ENCODE data around the gene RNF43.

DNA sequence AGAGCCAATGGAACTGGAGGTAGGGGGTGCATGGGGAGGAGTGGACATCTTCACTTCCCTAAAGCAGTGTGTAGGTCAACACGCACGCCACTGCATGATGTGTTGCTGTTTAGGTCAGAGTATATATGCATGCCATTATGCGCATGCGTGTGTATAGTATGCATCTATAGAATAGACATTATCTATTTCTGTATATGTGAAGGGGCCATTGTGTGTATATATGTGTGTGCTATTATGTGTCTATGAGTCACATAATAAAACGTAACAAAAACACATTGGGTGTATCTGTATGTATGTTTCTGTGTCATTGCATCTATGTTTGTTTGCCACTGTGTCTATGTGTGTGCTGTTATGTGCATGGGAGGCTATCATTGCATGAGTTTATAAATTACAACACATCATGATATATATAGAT, 1.1 kb upstream of the TSPOAP1 start:
- RAMPAGE, long total RNA = no peak
- RRBS = no CpG with 5 or more reads among the region's 5 CpGs
PRO-cap:
- standard = bidirectional peak, plus-strand start at position 90 of the sequence, minus-strand start outside the sequence
- CoPRO, capped RNA only, 2 experiments = peak in 2 of 2 experiments; most common plus-strand start position 90 of the sequence (in 2); most common minus-strand start position 372 of the sequence (in 1)
- CoPRO, capped and uncapped RNA, 2 experiments = peak in 1 of 2 experiments; most common plus-strand start position 90 of the sequence (in 1)
- CoPRO, uncapped RNA only, 2 experiments = peak in 2 of 2 experiments; most common plus-strand start position 66 of the sequence (in 1); most common minus-strand start position 194 of the sequence (in 1)
CAGE:
- cytosol, long polyA plus RNA = no peak
- long polyA plus RNA = no peak
- nucleolus, long total RNA = no peak
- nucleus, long polyA plus RNA = no peak

DNA sequence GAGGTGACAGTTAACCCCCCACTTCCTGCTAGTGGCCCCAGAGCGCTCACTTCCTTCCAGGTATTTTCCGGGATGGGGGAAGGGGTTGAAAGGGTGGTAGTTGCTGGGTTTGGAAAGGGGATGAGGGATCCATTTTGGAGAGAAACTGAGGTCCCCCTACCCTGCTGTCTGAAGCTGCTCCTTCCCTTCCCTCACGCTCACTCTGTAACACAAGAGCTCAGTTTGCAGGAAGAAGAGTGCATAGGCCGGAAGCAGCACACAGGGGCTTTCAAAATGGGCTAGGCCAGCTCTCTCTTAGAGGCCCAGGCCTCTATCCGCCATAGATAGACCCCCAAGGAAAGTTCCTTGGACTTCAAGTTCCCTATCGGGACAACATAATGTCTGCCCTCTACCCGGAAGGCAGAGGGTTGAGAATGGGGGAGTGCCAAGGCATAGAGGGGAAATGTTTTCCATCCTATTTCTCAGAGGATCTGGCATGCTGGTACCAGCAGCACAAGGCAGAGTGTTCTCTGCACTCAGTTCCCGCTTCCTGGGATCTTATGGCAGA, 10.9 kb upstream of the TSPOAP1 start:
- RAMPAGE, long total RNA = no peak
- RRBS = no CpG with 5 or more reads among the region's 8 CpGs
PRO-cap:
- standard = bidirectional peak, plus-strand start at position 220 of the sequence, minus-strand start at position 206 of the sequence
- CoPRO, capped RNA only, 2 experiments = no peak in any of the 2 experiments
- CoPRO, capped and uncapped RNA, 2 experiments = no peak in any of the 2 experiments
- CoPRO, uncapped RNA only, 2 experiments = peak in 1 of 2 experiments; most common minus-strand start position 413 of the sequence (in 1)
CAGE:
- cytosol, long polyA plus RNA = no peak
- long polyA plus RNA = no peak
- nucleolus, long total RNA = no peak
- nucleus, long polyA plus RNA = no peak

GRCh38 chr17:58343771-58344849, 7.9 kb downstream of the SUPT4H1 start:
- RAMPAGE, long total RNA = no peak
- RRBS = no CpG with 5 or more reads among the region's 9 CpGs
PRO-cap:
- standard = no peak
- CoPRO, capped RNA only, 2 experiments = no peak in any of the 2 experiments
- CoPRO, capped and uncapped RNA, 2 experiments = no peak in any of the 2 experiments
- CoPRO, uncapped RNA only, 2 experiments = peak in 2 of 2 experiments; most common plus-strand start chr17:58343940 (in 1); most common minus-strand start chr17:58344212 (in 1)
CAGE:
- cytosol, long polyA plus RNA = no peak
- long polyA plus RNA = no peak
- nucleolus, long total RNA = no peak
- nucleus, long polyA plus RNA = no peak

- RAMPAGE, long total RNA = no peak
- RRBS = no CpG with 5 or more reads among the region's 18 CpGs
PRO-cap:
- standard = bidirectional peak, plus-strand start at chr17:58353149, minus-strand start at chr17:58353070
- CoPRO, capped RNA only, 2 experiments = peak in 2 of 2 experiments; most common plus-strand start chr17:58353149 (in 2); most common minus-strand start chr17:58353093 (in 2)
- CoPRO, capped and uncapped RNA, 2 experiments = peak in 2 of 2 experiments; most common plus-strand start chr17:58353063 (in 1); most common minus-strand start chr17:58353093 (in 2)
- CoPRO, uncapped RNA only, 2 experiments = peak in 2 of 2 experiments; most common plus-strand start chr17:58353347 (in 1); most common minus-strand start chr17:58353070 (in 1)
CAGE:
- cytosol, long polyA plus RNA = no peak
- long polyA plus RNA = no peak
- nucleolus, long total RNA = no peak
- nucleus, long polyA plus RNA = no peak
These were observed 1.2 kb upstream of the SUPT4H1 start for GRCh38 chr17:58352867-58353978.

DNA sequence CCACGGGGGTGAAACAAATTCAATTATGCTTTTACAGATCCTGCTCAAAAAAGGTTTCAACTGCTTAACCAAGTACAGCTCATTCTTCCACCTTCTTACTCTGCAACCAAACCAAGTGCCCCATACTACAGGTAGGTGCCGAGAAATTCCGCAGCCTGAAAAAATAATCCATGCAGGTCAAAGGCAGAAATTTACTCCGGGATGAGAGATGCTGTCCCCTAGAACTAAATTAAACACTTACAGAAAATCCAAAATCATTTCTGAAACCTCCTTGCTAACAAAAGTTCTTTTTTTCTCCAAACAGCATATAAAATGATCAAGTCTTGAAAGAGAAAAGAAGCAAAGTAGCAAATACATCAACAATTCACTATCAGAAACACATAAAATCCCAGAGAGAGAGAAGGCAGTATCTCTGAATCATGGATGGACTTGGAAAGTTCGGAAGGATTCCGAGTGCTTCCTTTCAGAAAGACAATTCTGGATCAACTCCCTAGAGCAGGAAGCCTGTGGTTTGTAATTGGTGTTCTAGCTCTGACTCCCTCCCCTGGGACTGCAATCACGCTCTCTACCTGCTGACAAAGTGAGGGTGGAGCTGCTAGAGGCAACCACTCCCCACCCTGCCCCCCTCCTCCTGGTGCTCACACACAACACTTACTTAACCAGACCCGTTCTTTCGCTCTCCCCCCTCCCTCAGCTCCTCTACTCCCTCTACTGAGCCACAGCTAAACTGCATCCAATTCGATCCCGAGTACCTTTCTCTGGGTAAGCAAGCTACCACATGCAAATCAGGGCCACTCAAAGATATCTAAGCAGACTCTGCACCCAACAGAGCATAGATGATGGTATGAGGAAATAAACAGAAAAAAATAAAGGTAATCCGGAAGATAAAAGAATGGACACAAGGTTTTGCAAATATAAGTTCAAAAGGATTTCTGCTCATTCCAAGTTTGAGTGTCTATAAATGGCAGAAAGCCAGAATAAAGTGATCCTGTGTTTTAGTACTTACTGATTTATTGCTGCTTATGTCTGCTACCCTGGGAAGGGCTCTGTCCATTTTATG, at the start of gene RNF43:
Gene RNF43 (minus strand): TSS at position 491 of the 1,060 bp plus-strand sequence.
- RAMPAGE, long total RNA = no peak
- RRBS = no CpG with 5 or more reads among the region's 12 CpGs
PRO-cap:
- standard = unidirectional peak, minus-strand start at position 489 of the sequence; unidirectional peak, minus-strand start at position 552 of the sequence
- CoPRO, capped RNA only, 2 experiments = peak in 2 of 2 experiments; most common plus-strand start position 686 of the sequence (in 1); most common minus-strand start position 488 of the sequence (in 2)
- CoPRO, capped and uncapped RNA, 2 experiments = peak in 2 of 2 experiments; most common minus-strand start position 488 of the sequence (in 2)
- CoPRO, uncapped RNA only, 2 experiments = no peak in any of the 2 experiments
CAGE:
- cytosol, long polyA plus RNA = no peak
- long polyA plus RNA = start-site peak on the minus strand centred at position 524 of the sequence, 119 bp wide, 20 and 31 reads in 2 replicates
- nucleolus, long total RNA = no peak
- nucleus, long polyA plus RNA = start-site peak on the minus strand centred at position 499 of the sequence, 137 bp wide, 26 and 32 reads in 2 replicates

DNA sequence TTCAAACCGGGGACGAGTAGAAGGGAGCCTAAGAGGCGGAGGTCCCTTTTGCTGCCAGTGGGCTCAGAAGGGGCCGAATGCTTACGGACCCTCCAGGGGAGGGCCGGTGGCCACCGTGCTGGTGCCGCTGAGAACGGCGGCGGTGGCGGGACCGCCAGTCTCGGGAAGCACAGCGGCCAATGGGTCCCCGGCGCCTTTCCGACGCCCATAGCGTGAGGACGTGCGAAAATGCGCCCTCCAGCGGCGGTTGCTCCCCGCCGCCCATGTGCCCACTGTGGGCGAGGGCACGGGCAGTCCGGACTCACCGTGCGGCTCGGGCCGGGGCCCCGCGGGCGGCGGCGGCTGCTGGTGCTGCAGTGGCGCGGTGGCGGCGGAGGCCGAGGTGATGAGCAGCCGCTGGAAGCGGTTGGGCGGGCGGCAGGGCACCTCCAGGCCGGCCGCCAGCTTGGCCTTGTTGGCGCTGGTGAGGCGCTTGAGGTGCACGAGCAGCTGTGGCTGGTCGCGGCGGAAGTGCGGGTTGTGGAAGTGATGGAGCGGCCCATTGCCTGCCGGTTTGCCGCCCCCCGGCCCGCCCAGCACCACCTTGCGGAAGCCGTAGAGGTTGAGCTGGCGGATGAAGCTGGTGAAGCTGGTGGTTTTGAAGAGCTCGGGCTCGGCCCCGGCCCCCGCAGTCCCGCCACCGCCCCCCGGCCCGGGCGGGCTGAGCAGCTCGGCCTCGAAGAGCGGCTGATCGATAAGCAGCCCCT, 615 bp downstream of the HSF5 start:
- RAMPAGE, long total RNA = no peak
- RRBS = 96% methylated on average over 20 of the region's 78 CpGs
PRO-cap:
- standard = no peak
- CoPRO, capped RNA only, 2 experiments = no peak in any of the 2 experiments
- CoPRO, capped and uncapped RNA, 2 experiments = no peak in any of the 2 experiments
- CoPRO, uncapped RNA only, 2 experiments = no peak in any of the 2 experiments
CAGE:
- cytosol, long polyA plus RNA = no peak
- long polyA plus RNA = no peak
- nucleolus, long total RNA = no peak
- nucleus, long polyA plus RNA = no peak

DNA sequence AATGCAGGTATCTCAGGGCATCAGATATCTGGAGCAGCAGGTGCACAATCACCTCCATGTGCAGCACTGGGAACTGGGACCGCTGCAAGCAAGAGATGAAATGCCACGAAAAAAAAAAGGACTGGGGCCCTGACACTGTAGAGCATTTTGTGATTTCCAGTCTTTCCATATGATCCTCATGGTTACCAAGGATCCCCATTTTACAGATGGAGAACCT, 67.0 kb upstream of the SEPTIN4 start:
- RAMPAGE, long total RNA = no peak
- RRBS = no CpG with 5 or more reads among the region's 2 CpGs
PRO-cap:
- standard = no peak
- CoPRO, capped RNA only, 2 experiments = no peak in any of the 2 experiments
- CoPRO, capped and uncapped RNA, 2 experiments = no peak in any of the 2 experiments
- CoPRO, uncapped RNA only, 2 experiments = no peak in any of the 2 experiments
CAGE:
- cytosol, long polyA plus RNA = no peak
- long polyA plus RNA = no peak
- nucleolus, long total RNA = no peak
- nucleus, long polyA plus RNA = no peak

GRCh38 chr17:58632400-58633135, 59.3 kb downstream of the IGBP1C start:
- RAMPAGE, long total RNA = no peak
- RRBS = no CpG with 5 or more reads among the region's 19 CpGs
PRO-cap:
- standard = no peak
- CoPRO, capped RNA only, 2 experiments = no peak in any of the 2 experiments
- CoPRO, capped and uncapped RNA, 2 experiments = no peak in any of the 2 experiments
- CoPRO, uncapped RNA only, 2 experiments = no peak in any of the 2 experiments
CAGE:
- cytosol, long polyA plus RNA = no peak
- long polyA plus RNA = no peak
- nucleolus, long total RNA = no peak
- nucleus, long polyA plus RNA = no peak

DNA sequence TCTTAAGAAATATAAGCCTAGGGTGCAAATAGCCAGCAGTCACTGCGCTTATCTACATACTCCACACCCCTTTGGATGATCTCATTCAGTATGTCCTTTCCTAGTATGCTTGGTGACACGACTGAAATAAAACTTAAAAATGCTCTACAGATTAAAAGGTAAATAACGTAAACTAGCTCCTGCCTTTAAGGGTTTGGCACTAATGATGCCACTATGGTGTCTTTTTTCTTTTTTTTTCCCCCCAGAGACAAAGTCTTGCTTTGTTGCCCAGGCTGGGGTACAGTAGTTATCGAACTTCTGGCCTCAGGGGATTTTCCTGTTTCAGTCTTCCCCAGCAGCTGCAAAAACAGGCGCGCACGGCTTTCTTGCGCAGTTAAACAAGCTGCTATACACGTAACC, 12.0 kb downstream of the IGBP1C start:
- RAMPAGE, long total RNA = no peak
- RRBS = no CpG with 5 or more reads among the region's 9 CpGs
PRO-cap:
- standard = no peak
- CoPRO, capped RNA only, 2 experiments = peak in 2 of 2 experiments; most common plus-strand start position 88 of the sequence (in 2)
- CoPRO, capped and uncapped RNA, 2 experiments = peak in 2 of 2 experiments; most common plus-strand start position 85 of the sequence (in 1)
- CoPRO, uncapped RNA only, 2 experiments = no peak in any of the 2 experiments
CAGE:
- cytosol, long polyA plus RNA = no peak
- long polyA plus RNA = no peak
- nucleolus, long total RNA = no peak
- nucleus, long polyA plus RNA = no peak

- RAMPAGE, long total RNA = no peak
- RRBS = no CpG with 5 or more reads among the region's 4 CpGs
PRO-cap:
- standard = no peak
- CoPRO, capped RNA only, 2 experiments = no peak in any of the 2 experiments
- CoPRO, capped and uncapped RNA, 2 experiments = no peak in any of the 2 experiments
- CoPRO, uncapped RNA only, 2 experiments = no peak in any of the 2 experiments
CAGE:
- cytosol, long polyA plus RNA = no peak
- long polyA plus RNA = no peak
- nucleolus, long total RNA = no peak
- nucleus, long polyA plus RNA = no peak
These were observed 78.9 kb downstream of the TRIM37 start for GRCh38 chr17:59027627-59028261.

DNA sequence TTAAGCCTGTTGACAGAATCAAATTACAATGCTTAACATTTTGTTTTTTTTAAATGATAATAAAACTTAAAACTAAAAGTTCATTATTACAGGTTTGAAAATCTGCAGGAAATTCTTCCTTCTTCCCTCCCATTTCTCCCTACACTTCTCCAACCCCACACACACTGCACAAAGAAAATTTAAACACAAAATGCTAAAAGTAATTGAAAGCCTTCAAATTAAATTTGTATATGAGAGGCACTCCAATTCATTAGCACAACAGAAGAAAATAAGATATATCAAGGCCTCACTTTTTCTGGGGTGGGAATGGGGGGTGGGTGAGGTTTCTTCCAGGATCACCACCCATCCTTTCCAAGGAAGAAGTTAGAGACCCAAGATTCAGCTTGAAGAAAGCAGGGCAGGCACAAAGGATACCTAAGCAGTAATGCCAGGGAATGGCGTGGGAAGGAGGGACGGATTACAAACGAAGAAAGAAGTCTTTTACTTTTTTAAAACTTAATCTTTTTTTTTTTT, 1.6 kb downstream of the SKA2 start:
- RAMPAGE, long total RNA = no peak
- RRBS = no CpG with 5 or more reads among the region's 3 CpGs
PRO-cap:
- standard = no peak
- CoPRO, capped RNA only, 2 experiments = no peak in any of the 2 experiments
- CoPRO, capped and uncapped RNA, 2 experiments = no peak in any of the 2 experiments
- CoPRO, uncapped RNA only, 2 experiments = no peak in any of the 2 experiments
CAGE:
- cytosol, long polyA plus RNA = no peak
- long polyA plus RNA = no peak
- nucleolus, long total RNA = no peak
- nucleus, long polyA plus RNA = no peak

- RAMPAGE, long total RNA = no peak
PRO-cap:
- standard = no peak
- CoPRO, capped RNA only, 2 experiments = no peak in any of the 2 experiments
- CoPRO, capped and uncapped RNA, 2 experiments = no peak in any of the 2 experiments
- CoPRO, uncapped RNA only, 2 experiments = no peak in any of the 2 experiments
CAGE:
- cytosol, long polyA plus RNA = no peak
- long polyA plus RNA = no peak
- nucleolus, long total RNA = no peak
- nucleus, long polyA plus RNA = no peak
These were observed 43.9 kb upstream of the YPEL2 start for GRCh38 chr17:59287612-59287831.

GRCh38 chr17:59366473-59366813, 35.0 kb downstream of the YPEL2 start:
- RAMPAGE, long total RNA = no peak
- RRBS = no CpG with 5 or more reads among the region's 5 CpGs
PRO-cap:
- standard = no peak
- CoPRO, capped RNA only, 2 experiments = no peak in any of the 2 experiments
- CoPRO, capped and uncapped RNA, 2 experiments = no peak in any of the 2 experiments
- CoPRO, uncapped RNA only, 2 experiments = no peak in any of the 2 experiments
CAGE:
- cytosol, long polyA plus RNA = no peak
- long polyA plus RNA = no peak
- nucleolus, long total RNA = no peak
- nucleus, long polyA plus RNA = no peak

DNA sequence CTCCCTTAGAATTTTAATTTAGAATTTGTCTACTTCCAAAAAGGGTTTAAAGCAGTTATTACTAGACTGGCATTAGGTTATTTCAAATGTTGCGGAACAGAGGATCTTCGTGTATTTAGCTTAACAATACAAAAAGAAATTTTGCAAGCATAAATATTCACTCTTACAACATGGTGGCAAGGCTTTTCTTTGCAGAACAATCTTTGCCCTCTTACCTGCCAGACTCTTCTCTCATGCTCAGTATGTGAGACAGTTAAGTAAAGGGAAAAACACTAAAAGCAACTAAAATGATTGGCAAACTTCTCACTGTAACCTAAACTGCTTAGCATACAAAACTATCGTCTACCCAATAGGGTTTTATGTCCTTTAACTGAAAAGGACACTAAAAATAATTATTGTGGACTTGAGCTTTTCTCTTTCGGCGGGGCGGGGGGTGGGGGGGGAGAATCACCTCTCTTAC, 1.6 kb upstream of the CLTC start:
- RAMPAGE, long total RNA = no peak
- RRBS = no CpG with 5 or more reads among the region's 6 CpGs
PRO-cap:
- standard = unidirectional peak, minus-strand start at position 229 of the sequence
- CoPRO, capped RNA only, 2 experiments = peak in 1 of 2 experiments; most common plus-strand start position 194 of the sequence (in 1)
- CoPRO, capped and uncapped RNA, 2 experiments = no peak in any of the 2 experiments
- CoPRO, uncapped RNA only, 2 experiments = no peak in any of the 2 experiments
CAGE:
- cytosol, long polyA plus RNA = no peak
- long polyA plus RNA = no peak
- nucleolus, long total RNA = no peak
- nucleus, long polyA plus RNA = no peak

- RAMPAGE, long total RNA = no peak
- RRBS = no CpG with 5 or more reads among the region's 1 CpG
PRO-cap:
- standard = no peak
- CoPRO, capped RNA only, 2 experiments = no peak in any of the 2 experiments
- CoPRO, capped and uncapped RNA, 2 experiments = no peak in any of the 2 experiments
- CoPRO, uncapped RNA only, 2 experiments = peak in 2 of 2 experiments; most common plus-strand start chr17:59656246 (in 2); most common minus-strand start chr17:59656072 (in 1)
CAGE:
- cytosol, long polyA plus RNA = no peak
- long polyA plus RNA = no peak
- nucleolus, long total RNA = no peak
- nucleus, long polyA plus RNA = no peak
These were observed 36.2 kb downstream of the CLTC start for GRCh38 chr17:59655822-59656411.

DNA sequence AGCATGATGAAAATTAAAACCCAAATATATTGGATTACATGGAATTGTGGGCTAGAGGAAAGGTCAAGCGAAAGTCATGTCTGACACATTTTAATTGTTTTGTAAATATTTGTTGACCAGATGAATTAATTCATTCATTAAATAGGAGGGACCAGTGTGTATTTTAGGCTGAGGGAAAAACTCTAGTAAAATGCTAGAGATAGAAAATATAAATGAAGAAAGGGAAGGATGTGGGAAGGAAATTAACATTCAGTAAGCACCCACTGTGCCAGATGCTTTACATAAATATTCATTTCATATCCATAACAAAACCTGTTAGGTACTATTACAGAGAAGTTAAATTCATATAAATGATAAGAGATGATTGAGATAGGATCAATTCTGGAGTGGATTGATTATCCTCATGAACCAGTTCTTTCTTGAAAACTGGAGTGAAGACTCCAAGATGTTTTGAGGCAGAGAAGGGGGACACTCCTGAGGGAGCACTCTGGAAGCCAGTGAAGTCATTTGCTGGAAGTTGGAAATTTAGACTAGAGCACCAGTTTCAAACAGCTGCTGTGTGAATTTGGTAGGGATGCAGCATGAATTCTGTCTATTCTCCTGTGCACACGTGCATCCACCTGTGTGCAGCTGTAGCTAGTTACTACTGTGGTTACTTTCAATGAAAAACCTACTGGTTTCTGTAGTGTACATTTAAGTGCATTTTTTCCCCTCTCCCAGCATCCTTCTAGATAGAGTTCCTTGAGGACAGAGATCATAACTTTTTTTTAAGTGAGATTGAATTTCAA, 66.2 kb downstream of the TUBD1 start:
- RAMPAGE, long total RNA = no peak
- RRBS = no CpG with 5 or more reads among the region's 2 CpGs
PRO-cap:
- standard = no peak
- CoPRO, capped RNA only, 2 experiments = no peak in any of the 2 experiments
- CoPRO, capped and uncapped RNA, 2 experiments = no peak in any of the 2 experiments
- CoPRO, uncapped RNA only, 2 experiments = no peak in any of the 2 experiments
CAGE:
- cytosol, long polyA plus RNA = no peak
- long polyA plus RNA = no peak
- nucleolus, long total RNA = no peak
- nucleus, long polyA plus RNA = no peak

GRCh38 chr17:59845523-59846175, 47.1 kb downstream of the TUBD1 start:
- RAMPAGE, long total RNA = no peak
- RRBS = no CpG with 5 or more reads among the region's 2 CpGs
PRO-cap:
- standard = no peak
- CoPRO, capped RNA only, 2 experiments = no peak in any of the 2 experiments
- CoPRO, capped and uncapped RNA, 2 experiments = no peak in any of the 2 experiments
- CoPRO, uncapped RNA only, 2 experiments = peak in 2 of 2 experiments; most common plus-strand start chr17:59845781 (in 1); most common minus-strand start chr17:59845639 (in 1)
CAGE:
- cytosol, long polyA plus RNA = no peak
- long polyA plus RNA = no peak
- nucleolus, long total RNA = no peak
- nucleus, long polyA plus RNA = no peak

- RAMPAGE, long total RNA = no peak
- RRBS = no CpG with 5 or more reads among the region's 16 CpGs
PRO-cap:
- standard = no peak
- CoPRO, capped RNA only, 2 experiments = no peak in any of the 2 experiments
- CoPRO, capped and uncapped RNA, 2 experiments = no peak in any of the 2 experiments
- CoPRO, uncapped RNA only, 2 experiments = no peak in any of the 2 experiments
CAGE:
- cytosol, long polyA plus RNA = no peak
- long polyA plus RNA = no peak
- nucleolus, long total RNA = no peak
- nucleus, long polyA plus RNA = no peak
These were observed 49.6 kb downstream of the USP32 start for GRCh38 chr17:60342056-60342996.

Data from K562 (cell line).